Penis (tissue), 1 donor: ENCODE measurements around the genes COL9A1, RIMS1 and KCNQ5.

GRCh38 chr6:63677301-63677850 is 41.8 kb downstream of the PHF3 start:
- PRO-cap = no peak

GRCh38 chr6:63711429-63711886 is 75.9 kb downstream of the PHF3 start:
- PRO-cap = no peak

- PRO-cap = no peak
These were observed 596.1 kb upstream of the ADGRB3 start for GRCh38 chr6:68038869-68039541.

DNA sequence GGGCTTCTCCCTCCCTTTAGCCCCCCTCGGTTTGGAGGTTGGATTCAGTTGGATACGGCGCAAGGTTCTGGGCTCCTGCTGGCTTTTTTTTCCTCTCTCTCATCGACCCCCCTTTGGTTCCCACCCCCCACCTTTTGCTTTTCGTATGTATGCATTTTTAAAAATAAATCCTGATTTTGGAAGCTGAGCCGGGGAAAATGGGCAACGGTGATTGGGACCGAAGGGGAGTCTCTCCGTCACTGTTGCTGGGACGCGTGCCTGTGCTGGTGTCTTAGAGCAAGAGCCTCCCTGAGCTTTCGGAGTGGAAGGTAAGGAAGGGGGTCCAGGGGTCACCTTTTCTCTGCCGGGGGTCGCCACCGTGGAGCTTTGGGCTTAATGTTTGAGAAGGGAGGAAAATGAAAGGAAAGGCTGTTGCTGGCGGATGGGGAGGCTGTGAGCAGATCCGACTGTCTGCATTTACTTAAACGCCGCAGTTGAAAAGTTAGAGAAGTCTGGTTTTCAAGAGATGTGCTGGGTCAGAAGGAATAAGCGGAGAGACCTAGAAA is 683 bp downstream of the ADGRB3 start:
- PRO-cap = no peak

GRCh38 chr6:69138096-69138403 is 503.0 kb downstream of the ADGRB3 start:
- PRO-cap = no peak

- PRO-cap = no peak
These were observed 27.7 kb downstream of the LMBRD1 start for GRCh38 chr6:69769126-69769545.

- PRO-cap = no peak
These were observed at the start of gene COL9A1 for GRCh38 chr6:70302810-70303250. Gene COL9A1 (minus strand): TSS chr6:70303084.

GRCh38 chr6:70396027-70396708 is 17.1 kb upstream of the FAM135A start:
- PRO-cap = no peak

DNA sequence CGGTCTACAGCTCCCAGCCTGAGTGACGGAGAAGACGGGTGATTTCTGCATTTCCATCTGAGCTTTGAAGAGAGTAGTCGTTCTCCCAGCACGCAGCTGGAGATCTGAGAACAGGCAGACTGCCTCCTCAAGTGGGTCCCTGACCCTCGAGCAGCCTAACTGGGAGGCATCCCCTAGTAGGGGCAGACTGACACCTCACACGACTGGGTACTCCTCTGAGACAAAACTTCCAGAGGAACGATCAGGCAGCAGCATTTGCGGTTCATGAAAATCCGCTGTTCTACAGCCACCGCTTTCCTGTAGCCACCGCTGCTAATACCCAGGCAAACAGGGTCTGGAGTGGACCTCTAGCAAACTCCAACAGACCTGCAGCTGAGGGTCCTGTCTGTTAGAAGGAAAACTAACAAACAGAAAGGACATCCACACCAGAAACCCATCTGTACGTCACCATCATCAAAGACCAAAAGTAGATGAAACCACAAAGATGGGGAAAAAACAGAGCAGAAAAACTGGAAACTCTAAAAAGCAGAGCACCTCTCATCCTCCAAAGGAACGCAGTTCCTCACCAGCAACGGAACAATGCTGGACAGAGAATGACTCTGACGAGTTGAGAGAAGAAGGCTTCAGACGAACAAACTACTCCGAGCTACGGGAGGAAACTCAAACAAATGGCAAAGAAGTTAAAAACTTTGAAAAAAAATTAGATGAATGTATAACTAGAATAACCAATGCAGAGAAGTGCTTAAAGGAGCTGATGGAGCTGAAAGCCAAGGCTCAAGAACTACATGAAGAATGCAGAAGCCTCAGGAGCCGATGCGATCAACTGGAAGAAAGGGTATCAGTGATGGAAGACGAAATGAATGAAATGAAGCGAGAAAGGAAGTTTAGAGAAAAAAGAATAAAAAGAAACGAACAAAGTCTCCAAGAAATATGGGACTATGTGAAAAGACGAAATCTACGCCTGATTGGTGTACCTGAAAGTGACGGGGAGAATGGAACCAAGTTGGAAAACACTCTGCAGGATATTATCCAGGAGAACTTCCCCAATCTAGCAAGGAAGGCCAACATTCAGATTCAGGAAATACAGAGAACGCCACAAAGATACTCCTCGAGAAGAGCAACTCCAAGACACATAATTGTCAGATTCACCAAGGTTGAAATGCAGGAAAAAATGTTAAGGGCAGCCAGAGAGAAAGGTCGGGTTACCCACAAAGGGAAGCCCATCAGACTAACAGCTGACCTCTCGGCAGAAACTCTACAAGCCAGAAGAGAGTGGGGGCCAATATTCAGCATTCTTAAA is 115.6 kb downstream of the SMAP1 start:
- PRO-cap = no peak

DNA sequence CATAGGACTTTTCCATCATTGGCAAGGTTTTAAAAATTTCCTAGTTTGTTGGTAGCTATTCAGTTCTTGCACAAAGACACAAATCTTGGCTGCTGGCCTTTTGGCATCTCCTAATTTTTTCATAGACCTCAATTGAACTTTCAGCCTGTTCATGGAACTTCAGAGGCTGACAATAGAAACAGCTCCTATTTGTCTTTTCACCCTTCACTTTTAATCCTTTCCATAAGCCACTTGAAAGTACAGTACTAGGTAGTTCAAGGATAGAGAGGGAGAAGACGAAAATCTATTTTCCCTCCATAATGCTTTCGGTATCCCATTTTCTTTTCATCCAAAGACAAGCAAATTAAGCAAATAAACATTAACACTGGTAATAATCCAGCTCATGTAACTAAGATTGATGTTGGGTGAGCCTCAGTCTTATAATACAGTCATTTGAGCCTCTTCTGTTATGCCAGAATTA is 61.7 kb downstream of the OGFRL1 start:
- PRO-cap = no peak

DNA sequence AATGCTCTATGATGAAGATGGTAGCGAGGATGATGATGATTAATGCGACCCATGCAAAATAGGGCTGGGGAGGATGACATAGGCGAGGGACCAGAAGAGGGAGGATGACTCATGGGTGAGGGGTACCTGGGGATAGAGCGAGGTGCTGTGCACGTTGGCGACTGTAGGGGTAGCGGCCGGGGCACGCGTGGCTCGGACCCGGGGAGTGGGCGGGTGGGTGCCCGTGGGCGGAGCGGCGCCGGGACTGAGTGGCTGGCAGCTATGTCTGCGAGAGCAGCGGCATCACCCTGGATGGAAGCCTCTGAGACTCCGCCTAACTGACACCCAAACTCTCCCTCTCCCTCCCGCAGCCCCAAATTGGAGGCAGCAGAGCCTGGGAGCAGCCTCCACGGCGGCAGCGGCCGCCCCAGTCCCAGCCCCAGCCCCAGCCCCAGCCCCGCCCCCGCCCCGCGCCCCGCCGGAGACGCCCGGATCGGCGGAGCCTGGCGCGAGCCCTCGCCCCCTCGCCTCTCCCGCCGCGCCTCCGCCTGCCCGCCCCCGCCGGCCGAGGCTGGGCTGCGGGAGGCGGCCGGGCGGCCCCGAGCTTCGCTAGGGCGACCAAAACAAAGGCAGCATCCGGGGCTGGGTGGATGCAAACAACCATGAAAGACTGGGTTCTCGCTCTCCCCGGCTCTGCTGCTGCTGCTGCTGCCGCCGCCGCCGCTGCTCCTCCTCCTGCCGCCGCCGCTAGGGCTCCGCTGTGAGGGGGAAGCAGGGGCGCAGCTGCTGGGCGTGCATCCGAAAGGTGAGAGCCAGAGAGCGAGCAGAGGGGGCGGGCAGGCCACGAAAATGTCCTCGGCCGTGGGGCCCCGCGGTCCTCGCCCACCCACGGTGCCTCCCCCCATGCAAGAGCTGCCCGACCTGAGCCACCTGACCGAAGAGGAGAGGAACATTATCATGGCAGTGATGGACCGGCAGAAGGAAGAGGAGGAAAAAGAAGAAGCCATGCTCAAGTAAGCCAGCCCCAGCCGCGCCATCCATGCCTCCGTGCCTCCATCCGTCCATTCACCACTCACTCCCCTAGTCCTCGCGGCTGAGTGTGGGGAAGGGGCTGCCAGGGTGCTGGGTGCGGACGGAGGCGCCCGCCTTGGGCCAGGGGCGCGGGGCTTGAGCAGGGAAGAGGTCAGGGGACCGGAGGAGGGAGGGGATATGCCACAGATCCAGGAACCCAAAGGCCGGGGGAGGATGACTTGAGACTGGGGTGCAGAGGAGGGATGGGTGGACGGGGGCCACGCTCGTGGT is at the start of gene RIMS1:
Gene RIMS1 (plus strand): TSS at position 355 of the 1,281 bp plus-strand sequence.
- PRO-cap = no peak

DNA sequence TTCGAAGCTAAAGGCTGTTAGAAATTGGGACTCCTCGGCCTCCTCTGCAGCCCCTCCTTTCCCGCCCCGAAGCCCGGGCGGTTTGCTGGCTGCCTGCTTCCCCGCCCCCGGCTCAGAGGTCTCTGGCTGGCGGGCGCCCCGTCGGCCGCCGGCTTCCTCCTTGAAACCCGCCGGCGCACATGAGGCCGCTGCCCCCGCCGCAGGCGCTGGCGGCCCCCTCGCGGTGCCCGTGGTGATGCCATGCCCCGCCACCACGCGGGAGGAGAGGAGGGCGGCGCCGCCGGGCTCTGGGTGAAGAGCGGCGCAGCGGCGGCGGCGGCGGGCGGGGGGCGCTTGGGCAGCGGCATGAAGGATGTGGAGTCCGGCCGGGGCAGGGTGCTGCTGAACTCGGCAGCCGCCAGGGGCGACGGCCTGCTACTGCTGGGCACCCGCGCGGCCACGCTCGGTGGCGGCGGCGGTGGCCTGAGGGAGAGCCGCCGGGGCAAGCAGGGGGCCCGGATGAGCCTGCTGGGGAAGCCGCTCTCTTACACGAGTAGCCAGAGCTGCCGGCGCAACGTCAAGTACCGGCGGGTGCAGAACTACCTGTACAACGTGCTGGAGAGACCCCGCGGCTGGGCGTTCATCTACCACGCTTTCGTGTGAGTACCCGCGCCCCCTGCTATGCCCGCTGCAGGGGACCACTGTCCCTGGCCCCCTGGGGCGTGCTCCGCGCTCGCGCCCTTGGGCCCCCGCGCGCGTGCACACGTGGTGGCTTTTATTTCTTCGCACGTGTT is at the start of gene KCNQ5:
Gene KCNQ5 (plus strand): TSS at position 115 of the 773 bp plus-strand sequence.
- PRO-cap = no peak

DNA sequence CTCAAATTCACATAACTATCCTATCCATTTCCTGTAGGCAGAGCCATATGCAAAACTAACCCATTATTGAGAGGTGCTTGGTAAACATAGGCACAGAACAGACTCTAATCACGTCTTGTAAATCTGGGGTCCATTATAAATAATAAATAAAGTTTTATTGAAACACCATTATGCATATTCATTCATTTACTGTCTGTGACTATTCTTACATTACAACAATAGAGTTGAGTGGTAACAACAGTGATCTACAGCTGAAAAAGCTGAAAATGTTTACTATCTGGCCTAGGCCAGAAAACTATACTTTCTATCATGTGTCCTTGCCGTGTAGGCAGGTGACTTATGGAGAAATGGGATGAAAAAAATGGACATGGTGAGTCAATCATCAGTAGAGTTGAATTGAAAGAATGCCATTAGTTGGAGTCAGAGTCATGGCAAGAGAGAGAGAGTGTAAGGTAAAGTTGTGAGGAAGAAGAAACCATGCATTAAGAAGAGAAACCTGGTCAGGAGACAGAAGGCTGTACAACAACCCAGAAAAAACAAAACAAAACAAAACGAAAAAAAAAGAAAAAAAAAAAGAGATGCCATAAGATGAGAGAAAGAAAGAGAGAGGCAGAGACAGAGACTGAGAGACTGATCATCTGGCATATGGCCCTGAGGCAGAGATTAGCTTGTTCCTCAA is 25.2 kb downstream of the KCNQ5 start:
- PRO-cap = no peak

GRCh38 chr6:73085314-73085796 is 139.9 kb downstream of the KHDC1L start:
- PRO-cap = no peak

DNA sequence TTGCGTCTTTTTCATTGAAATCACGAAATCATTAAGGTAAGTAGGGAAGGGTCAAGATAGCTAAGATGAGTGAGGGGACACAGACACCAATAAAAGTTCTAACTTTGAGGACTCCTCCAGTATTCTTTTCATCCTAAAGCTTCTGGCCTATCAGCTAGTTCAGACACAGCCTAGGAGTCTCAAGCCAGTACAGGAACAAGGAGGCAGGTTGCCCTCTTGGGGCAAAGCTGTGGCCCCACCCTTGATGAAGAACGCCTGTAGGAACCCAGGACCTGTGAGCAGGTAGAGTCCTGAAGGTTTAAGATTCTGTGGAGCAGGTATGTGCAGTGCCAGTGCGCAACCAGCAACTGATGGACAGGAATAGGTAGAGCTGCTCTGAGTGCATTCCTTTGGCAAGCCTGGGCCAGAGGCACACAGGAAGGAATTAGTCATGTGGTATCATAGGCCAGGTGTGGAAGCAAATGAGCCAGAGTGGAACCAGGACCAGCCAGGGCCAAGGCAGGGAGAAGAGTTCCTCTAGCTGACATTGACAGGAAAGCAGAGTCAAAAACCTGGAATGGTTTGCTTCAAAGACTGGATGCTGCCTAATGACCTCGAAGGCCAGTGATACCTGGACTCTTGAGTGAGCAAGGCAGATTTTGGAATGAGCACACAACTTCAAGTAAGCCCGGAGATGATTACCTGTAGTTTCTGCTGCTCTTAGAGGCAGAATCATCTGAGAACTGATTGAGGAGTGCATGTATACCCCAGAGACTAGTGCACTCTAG is 1.4 kb upstream of the KHDC1 start:
- PRO-cap = unidirectional peak, plus-strand start at position 469 of the sequence

GRCh38 chr6:73422376-73422831 is 27.8 kb downstream of the DDX43 start:
- PRO-cap = unidirectional peak, minus-strand start at chr6:73422548

GRCh38 chr6:73518735-73519467 is 1.9 kb downstream of the EEF1A1 start:
- PRO-cap = no peak

DNA sequence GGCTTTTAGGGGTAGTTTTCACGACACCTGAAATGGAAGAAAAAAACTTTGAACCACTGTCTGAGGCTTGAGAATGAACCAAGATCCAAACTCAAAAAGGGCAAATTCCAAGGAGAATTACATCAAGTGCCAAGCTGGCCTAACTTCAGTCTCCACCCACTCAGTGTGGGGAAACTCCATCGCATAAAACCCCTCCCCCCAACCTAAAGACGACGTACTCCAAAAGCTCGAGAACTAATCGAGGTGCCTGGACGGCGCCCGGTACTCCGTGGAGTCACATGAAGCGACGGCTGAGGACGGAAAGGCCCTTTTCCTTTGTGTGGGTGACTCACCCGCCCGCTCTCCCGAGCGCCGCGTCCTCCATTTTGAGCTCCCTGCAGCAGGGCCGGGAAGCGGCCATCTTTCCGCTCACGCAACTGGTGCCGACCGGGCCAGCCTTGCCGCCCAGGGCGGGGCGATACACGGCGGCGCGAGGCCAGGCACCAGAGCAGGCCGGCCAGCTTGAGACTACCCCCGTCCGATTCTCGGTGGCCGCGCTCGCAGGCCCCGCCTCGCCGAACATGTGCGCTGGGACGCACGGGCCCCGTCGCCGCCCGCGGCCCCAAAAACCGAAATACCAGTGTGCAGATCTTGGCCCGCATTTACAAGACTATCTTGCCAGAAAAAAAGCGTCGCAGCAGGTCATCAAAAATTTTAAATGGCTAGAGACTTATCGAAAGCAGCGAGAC is 638 bp downstream of the EEF1A1 start:
- PRO-cap = bidirectional peak, plus-strand start at position 237 of the sequence, minus-strand start at position 367 of the sequence

GRCh38 chr6:73548451-73549133 is 27.8 kb upstream of the EEF1A1 start:
- PRO-cap = no peak

DNA sequence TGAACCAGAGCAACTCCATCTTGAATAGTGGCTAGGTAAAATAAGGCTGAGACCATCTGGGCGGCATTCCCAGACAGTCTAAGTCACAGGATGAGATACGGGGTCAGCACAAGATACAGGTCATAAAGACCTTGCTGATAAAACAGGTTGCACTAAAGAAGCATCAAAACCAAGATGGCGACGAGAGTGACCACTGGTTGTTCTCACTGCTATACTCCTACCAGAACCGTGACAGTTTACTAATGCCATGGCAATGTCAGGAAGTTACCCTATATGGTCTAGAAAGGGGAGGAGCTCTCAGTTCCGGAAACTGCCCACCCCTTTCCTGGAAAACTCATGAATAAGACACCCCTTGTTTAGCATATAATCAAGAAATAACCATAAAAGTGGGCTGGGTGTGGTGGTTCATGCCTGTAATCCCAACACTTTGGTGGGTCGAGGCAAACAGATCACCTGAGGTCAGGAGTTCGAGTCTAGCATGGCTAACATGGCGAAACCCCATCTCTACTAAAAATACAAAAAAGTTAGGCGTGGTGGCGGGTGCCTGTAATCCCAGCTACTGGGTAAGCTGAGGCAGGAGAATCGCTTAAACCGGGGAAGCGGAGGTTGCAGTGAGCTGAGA is 44.0 kb upstream of the EEF1A1 start:
- PRO-cap = no peak